Heart left ventricle (tissue), 7 donors: ENCODE measurements around a stretch of chr3.

DNA sequence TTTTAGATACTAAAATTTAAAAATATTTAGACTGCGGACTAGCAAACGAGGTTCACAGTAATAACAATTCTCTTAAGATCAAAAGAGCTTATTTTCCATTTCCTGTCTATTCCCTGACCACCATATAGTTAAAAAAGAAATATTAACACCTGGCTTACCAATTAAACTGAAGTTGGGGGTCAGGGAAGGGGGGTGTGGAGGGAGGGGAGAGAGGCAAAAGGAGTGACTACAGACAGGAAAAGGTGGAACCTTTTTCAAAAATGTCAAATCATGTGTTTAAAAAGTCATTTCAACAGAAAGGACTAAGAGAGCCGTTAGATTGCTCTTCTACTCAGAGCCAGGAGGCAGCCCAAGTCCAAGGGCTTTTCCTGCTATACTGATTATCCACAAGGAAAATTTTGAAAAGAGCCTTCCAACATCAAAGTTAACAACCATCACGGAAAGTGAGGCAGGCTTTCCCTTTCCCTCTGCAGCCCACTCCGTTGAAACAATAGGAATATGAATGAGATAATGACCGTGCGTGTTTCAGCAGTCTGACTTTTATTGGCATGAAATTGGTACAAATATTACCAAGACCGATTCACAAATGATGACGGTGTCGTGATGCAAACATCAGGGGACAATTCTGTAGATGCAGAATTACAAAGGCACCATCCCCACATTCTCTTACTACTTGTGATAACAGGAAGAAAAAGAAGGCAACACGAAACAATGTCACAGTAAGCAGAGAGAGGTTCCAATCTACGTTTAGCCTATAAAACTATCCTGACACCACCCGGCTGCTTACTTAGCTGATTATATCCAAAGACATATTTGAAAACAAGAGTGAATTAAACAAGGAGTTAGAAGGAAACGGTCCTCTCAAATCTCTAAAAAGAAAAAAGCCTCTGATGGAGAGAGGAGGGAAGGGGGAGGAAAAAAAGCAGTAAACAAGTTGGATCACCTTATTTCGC, 453.8 kb downstream of the FOXP1 start:
- PRO-cap, 6 experiments, result peak in 6 of 6 experiments; most common plus-strand start position 305 of the sequence (in 4); most common minus-strand start position 550 of the sequence (in 2)
- RAMPAGE, long total RNA, 2 experiments, result no peak in any of the 2 experiments
- RRBS, result no CpG with 5 or more reads among the region's 15 CpGs

DNA sequence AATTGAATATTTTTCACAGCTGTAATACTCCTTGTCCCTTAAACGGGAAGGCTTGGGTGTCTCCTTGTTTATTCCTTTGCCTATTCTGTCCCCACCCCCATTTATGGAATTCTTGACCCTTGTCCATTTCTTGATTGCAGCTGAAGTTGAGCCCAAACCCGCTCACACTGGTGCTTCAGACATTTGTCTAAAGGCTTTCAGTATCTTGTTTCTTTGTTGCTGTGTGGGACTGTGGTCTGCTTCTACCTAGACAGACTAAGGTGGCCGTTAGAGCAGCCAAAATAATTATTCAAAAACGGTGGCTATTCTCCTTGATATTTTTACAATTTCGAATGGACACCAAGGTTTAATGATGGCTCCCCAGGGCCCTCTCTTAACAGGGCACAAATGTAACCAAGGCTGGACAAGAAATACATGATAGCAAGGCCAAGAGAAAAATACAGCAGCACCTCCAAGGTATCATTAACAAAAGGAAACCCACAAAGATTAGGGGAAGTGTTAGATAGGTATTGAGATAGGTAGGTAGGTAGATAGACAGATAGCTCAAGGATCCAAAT, 449.5 kb downstream of the FOXP1 start:
- PRO-cap, 6 experiments, result no peak in any of the 6 experiments
- RAMPAGE, long total RNA, 2 experiments, result no peak in any of the 2 experiments
- RRBS, result no CpG with 5 or more reads among the region's 5 CpGs

GRCh38 chr3:71166666-71167527, 416.6 kb downstream of the FOXP1 start:
- PRO-cap, 6 experiments, result no peak in any of the 6 experiments
- RAMPAGE, long total RNA, 2 experiments, result no peak in any of the 2 experiments
- RRBS, result no CpG with 5 or more reads among the region's 12 CpGs

DNA sequence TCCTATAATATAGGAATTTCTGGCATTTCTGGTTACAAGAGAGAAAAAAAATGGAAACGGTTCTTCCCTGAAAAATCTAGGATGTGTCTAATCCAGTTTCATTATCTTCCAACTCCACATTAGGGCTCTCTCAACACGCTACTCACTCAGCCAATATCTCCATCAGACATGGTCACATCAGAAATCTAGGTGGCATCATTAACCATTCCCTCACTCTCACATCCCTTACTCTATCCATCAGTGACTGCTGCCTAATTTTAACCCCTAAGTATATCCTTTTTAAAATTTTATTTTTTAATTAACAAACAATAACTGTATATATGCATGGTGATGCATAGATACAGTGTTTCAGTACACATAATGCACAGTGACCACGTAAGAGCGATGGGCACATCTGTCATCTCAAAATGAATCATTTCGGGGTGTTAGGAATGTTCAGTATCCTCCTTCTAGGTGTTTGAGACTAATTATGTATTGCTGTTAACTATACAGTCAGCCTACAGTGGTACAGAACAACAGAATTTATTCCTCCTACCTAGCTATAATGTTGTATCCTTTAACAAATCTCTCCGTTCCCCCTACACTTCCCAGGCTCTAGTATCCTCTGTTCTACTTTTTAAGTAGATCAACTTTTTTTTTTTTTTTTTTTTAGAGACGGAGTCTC, 307.1 kb downstream of the FOXP1 start:
- PRO-cap, 6 experiments, result no peak in any of the 6 experiments
- RAMPAGE, long total RNA, 2 experiments, result no peak in any of the 2 experiments
- RRBS, result no CpG with 5 or more reads among the region's 7 CpGs

- PRO-cap, 6 experiments, result no peak in any of the 6 experiments
- RAMPAGE, long total RNA, 2 experiments, result no peak in any of the 2 experiments
- RRBS, result 31% methylated on average over 1 of the region's 4 CpGs
These were observed 278.9 kb downstream of the FOXP1 start for GRCh38 chr3:71304408-71305152.

GRCh38 chr3:71421930-71422479, 161.5 kb downstream of the FOXP1 start:
- PRO-cap, 6 experiments, result no peak in any of the 6 experiments
- RAMPAGE, long total RNA, 2 experiments, result no peak in any of the 2 experiments
- RRBS, result no CpG with 5 or more reads among the region's 11 CpGs

GRCh38 chr3:71432194-71433209, 151.0 kb downstream of the FOXP1 start:
- PRO-cap, 6 experiments, result peak in 5 of 6 experiments; most common plus-strand start chr3:71432594 (in 3); most common minus-strand start chr3:71432390 (in 5)
- RAMPAGE, long total RNA, 2 experiments, result no peak in any of the 2 experiments
- RRBS, result 8% methylated on average over 7 of the region's 17 CpGs

DNA sequence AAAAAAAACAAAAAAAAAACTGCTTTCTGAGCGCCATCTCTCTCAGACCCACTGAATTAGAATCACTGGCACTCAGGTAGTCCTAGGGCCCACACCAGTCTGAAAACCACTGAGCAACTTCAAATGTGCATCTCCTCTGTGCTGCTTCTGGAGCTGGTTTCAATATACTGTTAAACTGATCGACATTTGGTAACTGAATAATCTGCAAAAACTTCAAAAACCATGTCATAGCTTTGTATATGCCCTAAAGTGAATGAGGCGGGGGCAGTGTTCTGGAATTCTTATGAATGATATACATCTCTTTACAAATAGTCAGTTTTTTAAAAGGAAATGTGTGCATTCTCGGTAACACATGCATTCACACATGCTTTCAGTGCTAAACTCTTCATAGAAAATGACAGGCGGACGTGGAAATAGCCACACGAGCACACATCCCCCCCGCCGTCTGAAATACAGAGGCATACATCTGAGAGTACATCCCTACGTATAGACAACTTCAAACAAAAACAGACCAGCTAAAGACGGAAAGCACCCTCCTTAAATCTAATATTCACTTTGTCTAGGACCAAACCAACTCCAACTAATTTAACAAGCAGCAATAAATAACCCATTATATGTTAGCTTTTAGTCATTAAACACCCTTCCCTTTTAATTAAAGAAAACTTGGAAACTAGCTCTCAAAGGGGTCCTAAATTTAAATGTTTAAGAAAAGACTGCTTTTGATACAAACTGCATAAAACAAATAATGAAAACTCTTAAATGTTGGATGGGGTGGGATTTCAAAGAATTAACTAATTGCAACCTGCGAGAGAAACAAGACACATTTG, 128.5 kb downstream of the FOXP1 start:
- PRO-cap, 6 experiments, result peak in 1 of 6 experiments; most common minus-strand start position 442 of the sequence (in 1)
- RAMPAGE, long total RNA, 2 experiments, result no peak in any of the 2 experiments
- RRBS, result no CpG with 5 or more reads among the region's 12 CpGs

DNA sequence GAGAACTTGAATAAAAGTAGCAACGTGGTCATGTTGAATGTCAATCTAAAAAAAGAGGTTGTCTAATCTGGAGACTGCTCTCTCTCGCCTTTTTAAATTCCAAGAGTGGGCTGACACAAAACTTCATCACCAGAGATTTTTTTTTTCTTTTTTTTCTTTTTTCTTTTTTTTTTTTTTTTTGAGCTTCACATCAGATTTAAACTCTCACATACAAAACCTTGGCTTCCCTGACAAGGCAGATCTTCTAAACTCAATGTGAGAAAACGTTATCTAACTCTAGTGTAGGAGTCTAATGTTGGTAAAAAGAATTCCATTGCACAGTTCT, 4.1 kb downstream of the FOXP1 start:
- PRO-cap, 6 experiments, result peak in 1 of 6 experiments; most common plus-strand start position 95 of the sequence (in 1)
- RAMPAGE, long total RNA, 2 experiments, result no peak in any of the 2 experiments
- RRBS, result no CpG with 5 or more reads among the region's 3 CpGs

DNA sequence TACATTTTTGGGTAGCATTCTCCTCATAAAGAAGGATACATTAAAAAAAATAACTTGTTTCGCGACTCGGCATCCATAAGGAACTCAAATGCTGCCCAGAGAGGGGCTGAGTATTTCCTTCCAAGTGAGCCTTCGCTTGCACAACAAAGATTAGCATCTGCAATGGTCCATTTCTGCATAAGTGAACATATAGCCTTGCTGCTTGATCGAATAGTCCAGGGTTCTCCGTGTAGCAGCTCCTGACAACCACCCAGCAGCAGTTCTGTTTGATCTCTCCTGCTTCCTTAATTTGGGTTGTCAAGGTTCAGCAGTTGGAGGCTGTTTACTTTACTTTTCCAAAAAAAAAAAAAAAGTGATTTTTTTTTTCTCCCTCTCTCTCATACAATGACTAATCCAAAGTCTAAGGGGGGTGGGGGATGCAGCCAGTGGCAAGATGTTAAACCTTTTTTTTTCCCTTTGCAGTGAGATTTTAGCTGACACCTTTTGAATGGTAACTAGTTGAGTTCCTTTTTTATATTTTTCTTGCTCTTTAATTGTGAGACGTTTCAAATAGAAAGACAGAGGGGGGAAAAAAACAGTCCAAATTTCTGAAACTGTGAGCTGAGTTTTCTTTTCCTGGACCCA, 3.6 kb downstream of the FOXP1 start:
- PRO-cap, 6 experiments, result peak in 3 of 6 experiments; most common plus-strand start position 391 of the sequence (in 1); most common minus-strand start position 278 of the sequence (in 3)
- RAMPAGE, long total RNA, 2 experiments, result no peak in any of the 2 experiments
- RRBS, result no CpG with 5 or more reads among the region's 7 CpGs

- PRO-cap, 6 experiments, result peak in 1 of 6 experiments; most common minus-strand start chr3:71585326 (in 1)
- RAMPAGE, long total RNA, 2 experiments, result no peak in any of the 2 experiments
- RRBS, result no CpG with 5 or more reads among the region's 4 CpGs
These were observed 1.6 kb upstream of the FOXP1 start for GRCh38 chr3:71585180-71585568.

DNA sequence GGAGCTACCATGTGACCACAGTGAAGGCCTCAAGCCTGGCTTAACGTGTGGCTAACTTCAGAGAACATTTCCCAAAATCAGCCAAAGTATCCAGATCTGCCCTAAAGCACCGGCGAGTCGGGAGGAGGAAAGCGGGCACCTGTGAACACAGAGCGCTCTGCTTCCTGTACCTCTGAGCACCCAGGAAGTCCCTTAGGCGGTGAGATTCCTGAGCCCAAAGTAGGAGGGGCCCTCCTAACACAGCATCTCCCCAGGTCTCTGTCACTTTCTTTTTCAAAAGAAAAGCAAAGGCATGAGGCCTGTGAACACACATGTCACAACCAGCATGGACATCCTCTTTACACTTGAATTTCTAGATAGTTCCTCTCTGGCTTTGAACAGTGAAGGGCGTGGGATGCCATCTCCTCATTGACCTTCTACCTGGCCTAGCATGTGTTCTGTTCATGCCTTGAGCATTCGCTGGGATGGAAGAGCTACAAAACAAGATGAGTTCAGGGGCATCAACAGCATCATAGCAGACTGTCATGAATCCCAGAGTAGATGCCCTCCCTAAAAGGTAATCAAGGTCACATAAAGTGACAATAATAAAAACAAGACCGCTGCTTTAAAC, 1.1 kb upstream of the EIF4E3 start:
- PRO-cap, 6 experiments, result no peak in any of the 6 experiments
- RAMPAGE, long total RNA, 2 experiments, result no peak in any of the 2 experiments
- RRBS, result no CpG with 5 or more reads among the region's 10 CpGs

- PRO-cap, 6 experiments, result no peak in any of the 6 experiments
- RAMPAGE, long total RNA, 2 experiments, result no peak in any of the 2 experiments
- RRBS, result no CpG with 5 or more reads among the region's 3 CpGs
These were observed 3.7 kb upstream of the EIF4E3 start for GRCh38 chr3:71728872-71729337.

GRCh38 chr3:71984963-71985788, 200.2 kb upstream of the PROK2 start:
- PRO-cap, 6 experiments, result no peak in any of the 6 experiments
- RAMPAGE, long total RNA, 2 experiments, result no peak in any of the 2 experiments
- RRBS, result no CpG with 5 or more reads among the region's 10 CpGs

DNA sequence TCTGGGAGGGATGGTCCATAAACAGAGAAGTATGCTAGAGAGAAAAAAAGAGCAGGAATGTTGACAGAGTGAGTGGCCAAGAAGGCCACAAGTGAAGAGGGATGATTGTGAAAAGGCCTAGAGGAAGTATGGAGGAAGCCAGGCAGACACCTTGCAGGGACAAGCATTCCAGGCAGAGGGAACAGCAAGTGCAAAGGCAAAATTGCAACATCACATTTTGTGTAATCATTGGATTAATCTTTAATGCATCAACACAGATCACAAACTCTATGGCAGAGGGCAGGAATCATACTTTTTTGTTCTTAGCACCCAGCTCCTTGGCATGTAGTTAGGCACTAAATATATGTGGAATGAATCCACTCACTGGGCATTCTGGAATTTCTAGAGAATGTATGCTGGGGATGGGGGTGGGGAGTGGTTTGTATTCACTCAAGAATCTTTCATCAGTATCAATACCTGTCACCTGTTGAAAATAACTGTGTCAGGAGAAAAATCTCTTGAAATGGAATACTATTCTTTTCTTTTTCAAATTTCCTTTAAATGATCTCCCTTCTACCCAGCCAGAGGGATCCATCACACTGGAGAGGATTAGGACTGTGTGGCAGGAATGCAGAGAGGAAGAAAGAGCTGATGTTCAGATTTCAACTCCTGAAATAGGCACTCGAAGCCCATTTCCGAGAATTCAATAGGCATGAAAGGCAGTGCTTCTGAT, 312.2 kb upstream of the PROK2 start:
- PRO-cap, 6 experiments, result no peak in any of the 6 experiments
- RAMPAGE, long total RNA, 2 experiments, result no peak in any of the 2 experiments
- RRBS, result no CpG with 5 or more reads among the region's 2 CpGs

GRCh38 chr3:72098965-72099974, 314.3 kb upstream of the PROK2 start:
- PRO-cap, 6 experiments, result no peak in any of the 6 experiments
- RAMPAGE, long total RNA, 2 experiments, result no peak in any of the 2 experiments
- RRBS, result no CpG with 5 or more reads among the region's 15 CpGs

- PRO-cap, 6 experiments, result no peak in any of the 6 experiments
- RAMPAGE, long total RNA, 2 experiments, result no peak in any of the 2 experiments
- RRBS, result no CpG with 5 or more reads among the region's 5 CpGs
These were observed 442.7 kb downstream of the SHQ1 start for GRCh38 chr3:72405349-72406052.

DNA sequence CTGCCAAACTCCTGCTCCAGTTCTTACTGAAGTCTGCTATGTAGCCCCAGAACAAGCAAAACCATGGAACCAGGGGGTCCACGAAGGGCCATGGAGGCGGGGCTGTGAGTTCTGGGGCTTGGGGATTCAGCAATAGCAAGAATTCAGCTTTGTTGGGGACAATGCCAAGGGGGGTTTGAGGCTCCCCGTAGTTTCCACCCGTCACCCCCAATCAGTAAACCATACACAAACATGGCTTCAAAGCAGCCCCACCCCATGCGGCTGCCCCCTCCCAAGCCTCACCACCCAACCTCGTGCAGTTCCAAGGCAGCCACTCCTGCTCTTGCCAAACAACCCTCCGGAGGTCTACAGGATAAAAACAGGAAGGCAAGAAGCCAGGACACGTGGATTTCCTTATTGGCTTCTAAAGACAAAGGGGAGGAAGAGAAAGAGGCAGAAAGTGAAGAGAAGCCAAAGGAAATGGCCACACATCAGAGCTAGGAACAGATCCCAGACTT, 121.1 kb downstream of the SHQ1 start:
- PRO-cap, 6 experiments, result no peak in any of the 6 experiments
- RAMPAGE, long total RNA, 2 experiments, result no peak in any of the 2 experiments
- RRBS, result no CpG with 5 or more reads among the region's 8 CpGs

GRCh38 chr3:72890914-72891505, 3.2 kb downstream of the GXYLT2 start:
- PRO-cap, 6 experiments, result no peak in any of the 6 experiments
- RAMPAGE, long total RNA, 2 experiments, result no peak in any of the 2 experiments
- RRBS, result no CpG with 5 or more reads among the region's 8 CpGs

DNA sequence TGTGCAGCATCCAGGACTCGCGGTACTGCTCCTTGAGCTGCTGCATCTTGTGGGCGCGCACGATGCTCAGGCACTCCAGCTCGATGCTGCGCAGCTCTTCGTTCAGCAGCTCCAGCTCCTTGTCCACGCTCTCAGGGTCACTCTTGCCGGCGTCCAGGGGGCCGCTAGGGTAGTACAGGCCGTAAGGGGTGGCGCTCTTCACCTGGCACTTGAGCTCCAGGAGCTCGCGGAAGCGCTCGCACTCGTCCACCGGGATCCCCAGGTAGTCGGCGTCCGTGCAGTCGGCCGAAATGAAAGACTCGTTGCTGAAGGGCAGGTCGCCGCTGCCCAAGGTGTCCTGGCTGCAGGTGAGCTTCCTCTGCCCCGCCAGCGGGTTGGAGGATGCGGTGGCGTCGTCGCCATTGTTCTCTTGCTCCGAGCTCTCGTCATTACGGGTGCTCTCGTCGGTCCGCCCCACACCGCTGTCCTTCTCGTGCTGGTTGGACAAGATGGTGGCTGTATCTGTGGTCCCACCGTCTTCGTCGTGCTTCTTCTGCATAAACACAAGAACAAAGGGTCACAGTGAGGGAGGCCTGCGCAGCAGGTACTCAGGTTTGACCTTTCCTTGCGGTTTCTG, 240.2 kb downstream of the PDZRN3 start:
- PRO-cap, 6 experiments, result no peak in any of the 6 experiments
- RAMPAGE, long total RNA, 2 experiments, result no peak in any of the 2 experiments
- RRBS, result 85% methylated on average over 10 of the region's 47 CpGs